Cardiac septum (tissue), 1 donor: ENCODE data around the gene MBNL1.

- PRO-cap: no peak
These were observed 319 bp downstream of the EIF2A start for GRCh38 chr3:150546859-150547353.

- PRO-cap: no peak
These were observed 22.1 kb downstream of the SIAH2 start for GRCh38 chr3:150740703-150741358.

GRCh38 chr3:150742212-150742665 lies 20.7 kb downstream of the SIAH2 start:
- PRO-cap: no peak

- PRO-cap: no peak
These were observed 23.2 kb upstream of the GPR171 start for GRCh38 chr3:151226244-151226560.

DNA sequence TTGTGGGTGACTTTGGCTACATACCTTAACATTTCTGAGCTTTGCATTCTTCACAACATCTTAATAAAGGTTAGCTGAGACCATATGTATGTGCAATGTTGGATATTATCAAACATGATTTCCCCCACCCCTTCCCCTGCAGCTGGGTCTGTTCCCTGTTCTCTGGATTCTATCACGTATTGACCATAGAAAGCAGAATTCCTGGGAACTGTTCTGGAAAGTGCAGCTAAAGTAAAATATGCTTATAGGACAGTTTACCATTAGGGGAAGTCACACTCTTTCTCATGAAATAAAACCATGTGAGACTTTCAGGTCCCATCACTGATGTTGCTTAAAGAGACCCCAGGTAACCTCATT lies 16.3 kb downstream of the GPR87 start:
- PRO-cap: no peak

DNA sequence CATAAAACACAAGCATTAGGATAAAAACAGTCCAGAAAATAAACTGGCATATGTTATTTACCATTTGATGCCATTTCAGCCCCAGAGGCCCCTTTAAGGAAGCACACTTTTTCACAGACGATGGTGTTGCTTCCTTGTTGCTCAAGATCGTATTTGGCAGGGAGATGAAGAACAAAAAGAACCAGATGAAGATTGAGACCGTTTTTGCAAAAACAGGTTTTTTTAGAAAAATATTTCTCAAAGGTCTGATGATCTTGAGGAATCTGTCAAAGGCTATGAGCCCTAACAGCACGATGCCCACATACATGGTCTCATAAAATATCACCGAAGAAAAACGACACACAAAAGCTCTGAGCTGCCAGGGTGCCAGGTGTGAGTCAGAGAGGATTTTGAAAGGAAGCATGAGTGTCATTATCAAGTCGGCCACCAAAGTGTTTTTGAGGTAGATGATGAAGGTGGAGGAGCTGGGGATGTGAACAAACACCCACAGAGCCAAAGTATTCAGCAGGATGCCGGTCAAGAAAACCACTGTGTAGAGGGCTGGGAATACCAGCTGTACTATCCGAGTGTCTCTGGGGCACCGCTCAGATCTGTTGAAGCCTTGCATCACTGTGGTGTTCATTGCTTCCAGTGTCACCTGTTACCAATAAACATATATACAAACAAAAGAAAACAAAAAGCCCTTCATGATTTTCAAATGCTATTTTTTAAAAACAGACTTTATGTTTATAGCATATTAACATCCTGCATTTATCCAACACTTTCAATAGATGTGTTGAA lies 788 bp downstream of the P2RY13 start:
- PRO-cap: no peak

DNA sequence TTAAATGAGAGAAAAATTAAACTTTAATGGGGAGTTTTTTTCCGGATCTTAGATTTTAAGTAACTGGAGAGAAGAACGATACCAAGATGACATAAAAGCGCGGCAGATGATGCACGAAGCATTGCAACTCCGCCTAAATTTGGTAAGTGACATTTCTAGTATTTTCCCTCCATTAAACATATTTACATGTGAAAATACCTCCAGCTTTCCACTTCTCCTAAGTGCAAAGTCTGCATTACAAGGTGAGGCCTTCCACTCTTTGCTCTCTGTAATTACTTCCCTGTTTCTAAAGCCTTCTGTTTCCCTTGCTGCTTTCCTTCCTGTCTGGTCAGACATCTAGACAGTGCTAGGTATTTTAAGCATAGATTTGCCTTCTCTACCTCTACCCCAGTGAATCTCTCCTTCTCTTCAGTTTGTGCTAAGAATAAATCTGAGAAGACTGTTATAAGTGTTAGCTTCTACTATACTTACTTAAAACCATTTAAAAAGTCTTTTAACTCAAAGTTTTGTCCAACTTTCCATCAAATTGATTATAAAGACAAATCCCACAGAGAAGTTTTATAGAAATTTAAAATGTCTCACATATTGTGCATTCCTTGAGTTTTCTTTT lies 1.8 kb downstream of the P2RY12 start:
- PRO-cap: no peak

DNA sequence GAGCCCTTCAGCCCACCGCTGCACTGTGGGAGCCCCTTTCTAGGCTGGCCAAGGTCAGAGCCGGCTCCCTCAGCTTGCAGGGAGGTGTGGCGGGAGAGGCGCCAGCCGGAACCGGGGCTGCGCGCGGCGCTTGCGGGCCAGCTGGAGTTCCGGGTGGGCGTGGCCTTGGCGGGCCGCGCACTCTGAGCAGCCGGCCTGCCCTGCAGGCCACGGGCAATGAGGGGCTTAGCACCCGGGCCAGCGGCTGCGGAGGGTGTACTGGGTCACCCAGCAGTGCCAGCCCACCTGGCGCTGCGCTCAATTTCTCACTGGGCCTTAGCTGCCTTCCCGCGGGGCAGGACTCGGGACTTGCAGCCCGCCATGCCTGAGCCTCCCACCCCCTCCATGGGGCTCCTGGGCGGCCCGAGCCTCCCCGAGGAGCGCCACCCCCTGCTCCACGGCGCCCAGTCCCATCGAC lies 116.4 kb upstream of the MBNL1 start:
- PRO-cap: no peak

DNA sequence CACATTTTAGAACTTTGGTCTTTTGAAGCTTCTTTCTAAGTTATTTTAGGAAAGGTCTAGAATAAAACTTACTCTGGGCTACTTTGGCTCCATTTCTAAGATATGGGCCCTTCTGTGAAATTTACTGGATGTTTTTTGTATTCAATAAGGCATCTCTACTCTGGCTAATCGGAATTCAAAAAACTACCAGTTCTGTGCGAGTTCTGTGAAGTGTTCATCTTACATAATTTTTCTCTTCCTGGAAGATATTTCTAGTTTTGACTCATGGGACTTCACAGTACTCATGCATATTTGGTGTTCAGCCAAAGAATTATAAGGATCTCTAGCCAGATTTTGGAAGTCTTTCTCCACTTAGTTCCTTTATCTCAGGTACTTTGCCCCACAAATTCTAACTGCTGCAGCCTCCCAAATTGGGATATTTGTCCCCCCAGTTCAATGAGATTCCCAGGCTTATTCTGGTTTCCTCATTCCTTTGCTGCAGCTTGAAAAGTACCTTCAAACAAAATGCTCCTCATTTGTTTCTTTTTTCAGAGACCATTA lies 46.4 kb upstream of the MBNL1 start:
- PRO-cap: no peak

- PRO-cap: no peak
These were observed 10.2 kb upstream of the MBNL1 start for GRCh38 chr3:152258370-152259033.

- PRO-cap: no peak
These were observed 9.3 kb upstream of the MBNL1 start for GRCh38 chr3:152259394-152259780.

GRCh38 chr3:152268487-152269415 lies at the start of gene MBNL1:
TSS of gene MBNL1 (plus strand) at chr3:152268929.
- PRO-cap: bidirectional peak, plus-strand start at chr3:152268929, minus-strand start at chr3:152268810; bidirectional peak, plus-strand start at chr3:152269157, minus-strand start at chr3:152269174

DNA sequence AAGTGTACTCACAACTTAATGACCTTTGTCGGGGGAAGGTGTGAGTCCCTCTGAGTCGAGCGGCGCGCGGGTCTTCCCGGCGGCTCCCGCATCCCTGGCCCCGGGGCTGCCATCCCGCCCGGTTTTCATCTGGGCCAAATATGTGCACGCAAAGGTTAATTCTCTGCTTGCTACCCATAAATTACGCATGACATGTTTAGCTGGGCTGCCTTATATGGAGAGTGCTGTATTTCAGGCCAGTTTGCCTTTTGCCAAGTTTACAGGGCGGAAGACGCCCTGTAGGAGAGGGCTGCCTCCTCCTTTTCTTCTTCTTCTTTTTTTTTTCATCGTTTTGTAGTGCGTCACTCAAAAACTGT lies 665 bp downstream of the MBNL1 start:
- PRO-cap: bidirectional peak, plus-strand start at position 260 of the sequence, minus-strand start at position 96 of the sequence

DNA sequence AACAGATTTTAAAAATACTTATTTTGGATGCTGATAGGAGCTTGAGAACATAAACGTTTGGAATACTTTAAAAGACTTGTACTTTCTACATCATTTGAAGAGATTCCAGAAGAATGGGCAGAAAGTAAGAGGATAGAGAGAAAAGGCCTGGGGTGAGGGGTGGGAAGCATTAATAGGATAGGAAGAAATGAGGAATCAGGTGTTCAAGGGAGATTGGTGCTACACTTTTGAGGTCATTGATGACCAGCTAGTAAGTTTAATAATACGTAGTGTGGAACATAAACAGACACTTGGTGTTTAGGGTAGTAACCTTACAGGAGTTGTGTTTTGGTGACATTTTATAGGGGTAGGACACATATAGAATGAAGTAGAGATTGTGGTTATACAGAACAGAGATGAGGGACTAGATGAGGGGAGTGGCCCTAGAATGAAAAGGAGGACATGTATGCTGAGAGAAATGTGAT lies 7.8 kb downstream of the MBNL1 start:
- PRO-cap: no peak

DNA sequence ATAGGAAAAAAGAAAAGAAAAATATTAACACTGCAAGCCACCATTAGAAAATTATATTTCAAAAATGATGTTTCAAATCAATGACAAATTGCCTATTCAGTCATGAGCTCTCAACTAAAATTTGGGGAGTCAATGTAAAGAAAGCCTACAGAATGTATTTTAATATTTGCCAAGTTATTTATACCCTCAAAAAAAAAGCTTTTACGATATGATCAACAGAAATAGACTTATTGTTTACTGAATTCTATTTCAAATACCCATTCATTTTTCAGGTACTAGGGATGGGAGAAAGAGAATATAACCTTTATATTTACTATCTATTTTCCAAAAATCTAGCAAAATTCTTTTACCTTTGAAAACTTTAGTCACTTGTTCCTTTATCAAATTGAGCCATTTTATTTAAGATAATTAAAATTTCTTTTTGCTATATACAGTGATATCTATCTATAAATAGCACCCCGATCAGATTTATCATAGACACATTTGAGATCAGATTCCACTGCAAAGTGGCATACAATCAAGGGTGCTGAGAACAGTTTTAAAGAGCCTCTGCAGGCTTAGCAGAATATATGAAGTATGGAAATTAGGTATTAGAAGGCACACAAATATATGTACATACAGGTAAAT lies 34.9 kb downstream of the MBNL1 start:
- PRO-cap: no peak

- PRO-cap: no peak
These were observed 81.1 kb downstream of the MBNL1 start for GRCh38 chr3:152349640-152350508.

GRCh38 chr3:152604251-152604681 lies 230.7 kb upstream of the P2RY1 start:
- PRO-cap: no peak

- PRO-cap: no peak
These were observed 184.7 kb upstream of the P2RY1 start for GRCh38 chr3:152650223-152650645.

- PRO-cap: bidirectional peak, plus-strand start at chr3:152835511, minus-strand start at chr3:152835436; unidirectional peak, minus-strand start at chr3:152835908
These were observed 649 bp downstream of the P2RY1 start for GRCh38 chr3:152835291-152836269.

DNA sequence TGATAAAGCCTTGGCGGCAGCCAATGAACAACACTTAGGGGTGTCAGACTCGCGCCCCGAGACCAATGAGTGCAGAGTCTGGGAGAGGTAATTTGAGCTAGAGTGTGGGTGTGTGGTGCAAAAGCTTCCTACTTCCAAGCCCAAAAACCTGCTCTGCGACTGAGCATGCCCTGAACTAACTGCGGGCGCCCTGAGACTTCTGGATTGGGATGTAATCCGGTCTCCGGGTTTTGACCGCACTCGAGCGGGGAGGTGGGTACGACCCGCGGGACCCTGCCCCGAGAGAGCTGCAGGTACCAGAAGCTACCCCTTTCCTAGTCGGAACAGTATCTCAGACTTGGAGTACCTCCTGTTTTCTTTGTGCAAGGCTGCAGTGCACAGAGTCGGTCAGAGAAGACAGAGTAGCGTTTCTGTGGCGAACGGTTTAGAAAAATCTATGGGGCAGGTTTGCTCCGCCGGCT lies 696 bp upstream of the RAP2B start:
- PRO-cap: bidirectional peak, plus-strand start at position 120 of the sequence, minus-strand start outside the sequence